Mesenteric fat pad (tissue), 1 donor: ENCODE measurements around a stretch of chr12.

DNA sequence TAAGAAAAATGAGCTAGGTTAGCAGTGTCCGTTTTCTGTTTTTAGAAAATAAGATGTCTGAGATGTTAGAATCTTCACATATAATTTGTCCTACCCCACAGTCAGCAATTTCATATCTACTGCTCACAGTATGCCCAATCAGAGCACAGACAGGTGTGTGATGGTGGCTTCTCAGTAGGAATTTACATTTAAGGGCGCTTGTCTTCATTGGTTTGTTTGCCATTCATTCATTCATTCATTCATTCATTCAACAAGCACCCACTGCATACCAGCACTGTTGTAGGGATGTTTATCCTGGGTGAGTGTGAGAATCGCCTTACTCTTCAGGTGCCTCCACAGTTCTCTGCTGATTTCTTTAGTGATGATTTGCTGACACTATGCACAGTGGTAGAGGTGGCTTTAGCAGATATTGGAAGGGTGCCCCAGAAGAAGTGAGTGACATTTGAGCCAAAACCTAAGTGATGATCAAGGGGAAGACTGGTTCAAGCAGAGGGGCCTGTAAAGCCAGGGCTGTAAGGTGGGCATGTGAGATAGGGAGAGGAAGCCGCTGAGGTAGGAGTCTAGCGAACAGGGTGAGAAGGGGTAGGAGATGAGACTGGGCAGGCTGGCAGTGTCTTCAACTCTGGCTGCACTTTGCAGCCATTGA lies 83.4 kb downstream of the CRADD start:
- PRO-cap, result no peak

DNA sequence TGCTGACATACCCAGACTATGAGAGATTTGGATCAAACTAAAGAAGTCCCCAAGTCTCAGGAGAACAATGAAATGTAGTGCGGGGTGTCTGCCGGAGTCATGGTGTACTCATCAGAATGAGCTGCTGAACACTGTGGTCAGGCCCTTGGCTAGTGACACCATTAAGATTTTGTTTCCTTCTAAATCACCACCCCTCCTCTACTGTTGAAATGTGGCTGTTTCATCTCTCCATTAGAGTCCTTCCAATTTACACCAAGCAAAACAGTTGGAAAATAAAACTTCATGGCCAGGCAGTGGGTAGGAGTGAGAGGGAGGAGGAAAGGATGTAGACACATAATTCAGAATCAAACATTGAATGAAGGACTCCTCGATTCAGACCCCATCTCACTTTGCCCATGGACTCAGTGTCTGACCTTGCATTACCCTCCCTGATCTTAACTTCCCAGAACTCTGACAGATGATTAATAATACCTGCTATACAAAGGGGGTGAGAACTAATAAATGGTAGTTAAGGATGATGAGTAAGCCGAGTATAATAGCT lies 127.4 kb downstream of the CRADD start:
- PRO-cap, result no peak

- PRO-cap, result no peak
These were observed 171.1 kb downstream of the CRADD start for GRCh38 chr12:93848230-93848707.

DNA sequence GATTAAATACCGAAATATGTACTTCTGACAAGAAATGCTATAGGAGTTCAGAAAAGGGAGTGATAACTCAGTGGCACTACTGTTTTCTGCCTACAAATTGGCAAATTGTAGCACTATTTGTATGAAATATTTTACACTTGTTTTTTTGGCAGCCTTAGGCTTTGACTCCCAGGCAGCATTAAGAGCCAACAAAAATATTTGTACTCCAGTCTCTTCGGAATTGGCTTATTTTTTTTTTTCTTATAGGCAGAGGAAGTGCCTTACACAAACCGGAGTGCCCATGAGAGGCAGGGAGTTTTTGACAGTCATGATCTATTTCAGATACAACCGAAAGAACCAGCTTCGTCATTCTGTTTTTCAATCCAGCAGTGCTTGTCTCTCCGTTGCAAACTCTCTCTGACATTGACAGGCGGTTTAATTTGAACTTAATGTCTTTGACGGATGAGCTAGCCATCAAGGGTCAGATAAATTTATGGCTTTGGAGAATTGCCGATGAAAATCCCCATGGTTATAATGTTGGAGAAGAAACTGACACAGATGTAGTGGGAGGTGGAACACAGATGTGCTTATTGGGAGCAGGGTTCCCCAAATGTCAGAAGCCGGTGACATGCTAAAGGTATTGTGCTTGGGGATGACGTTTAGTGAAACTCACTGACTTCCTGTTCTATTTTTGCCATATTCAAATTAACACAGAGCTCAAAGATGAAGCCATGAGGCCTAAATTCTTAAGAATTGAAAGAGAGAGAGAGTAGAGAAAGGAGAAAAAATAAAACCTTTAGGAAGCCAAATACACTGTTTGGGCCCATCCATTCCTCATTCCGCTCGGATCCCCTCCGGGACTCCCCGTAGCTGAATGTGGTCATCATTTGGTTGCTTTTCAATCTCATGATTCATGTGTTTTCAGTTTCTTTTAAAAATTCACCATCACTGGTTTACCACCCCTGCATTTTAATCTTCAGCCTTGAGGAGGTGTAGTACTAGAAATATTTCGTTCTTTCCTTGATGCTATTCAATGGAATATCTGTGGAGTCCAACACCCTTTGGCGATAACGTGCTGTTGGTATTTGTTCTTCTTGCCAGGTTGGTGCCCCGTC lies 59.7 kb downstream of the PLXNC1 start:
- PRO-cap, result no peak

- PRO-cap, result no peak
These were observed 91.9 kb downstream of the PLXNC1 start for GRCh38 chr12:94240063-94240854.

GRCh38 chr12:94254403-94255230 lies 106.2 kb downstream of the PLXNC1 start:
- PRO-cap, result no peak

GRCh38 chr12:94322663-94323036 lies 137.0 kb downstream of the CEP83 start:
- PRO-cap, result no peak

DNA sequence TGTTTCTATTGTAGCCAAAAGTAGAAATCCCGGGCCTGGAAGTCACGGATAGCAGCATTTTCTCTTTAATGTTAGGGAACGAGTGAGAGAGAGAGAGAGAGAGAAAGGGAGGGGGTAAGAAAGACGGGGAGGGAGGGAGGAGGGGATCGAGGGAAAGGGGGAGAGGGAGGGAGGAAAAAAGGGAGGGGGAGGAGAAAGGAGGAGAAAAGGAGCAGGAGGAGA lies 34.8 kb downstream of the CEP83 start:
- PRO-cap, result no peak

DNA sequence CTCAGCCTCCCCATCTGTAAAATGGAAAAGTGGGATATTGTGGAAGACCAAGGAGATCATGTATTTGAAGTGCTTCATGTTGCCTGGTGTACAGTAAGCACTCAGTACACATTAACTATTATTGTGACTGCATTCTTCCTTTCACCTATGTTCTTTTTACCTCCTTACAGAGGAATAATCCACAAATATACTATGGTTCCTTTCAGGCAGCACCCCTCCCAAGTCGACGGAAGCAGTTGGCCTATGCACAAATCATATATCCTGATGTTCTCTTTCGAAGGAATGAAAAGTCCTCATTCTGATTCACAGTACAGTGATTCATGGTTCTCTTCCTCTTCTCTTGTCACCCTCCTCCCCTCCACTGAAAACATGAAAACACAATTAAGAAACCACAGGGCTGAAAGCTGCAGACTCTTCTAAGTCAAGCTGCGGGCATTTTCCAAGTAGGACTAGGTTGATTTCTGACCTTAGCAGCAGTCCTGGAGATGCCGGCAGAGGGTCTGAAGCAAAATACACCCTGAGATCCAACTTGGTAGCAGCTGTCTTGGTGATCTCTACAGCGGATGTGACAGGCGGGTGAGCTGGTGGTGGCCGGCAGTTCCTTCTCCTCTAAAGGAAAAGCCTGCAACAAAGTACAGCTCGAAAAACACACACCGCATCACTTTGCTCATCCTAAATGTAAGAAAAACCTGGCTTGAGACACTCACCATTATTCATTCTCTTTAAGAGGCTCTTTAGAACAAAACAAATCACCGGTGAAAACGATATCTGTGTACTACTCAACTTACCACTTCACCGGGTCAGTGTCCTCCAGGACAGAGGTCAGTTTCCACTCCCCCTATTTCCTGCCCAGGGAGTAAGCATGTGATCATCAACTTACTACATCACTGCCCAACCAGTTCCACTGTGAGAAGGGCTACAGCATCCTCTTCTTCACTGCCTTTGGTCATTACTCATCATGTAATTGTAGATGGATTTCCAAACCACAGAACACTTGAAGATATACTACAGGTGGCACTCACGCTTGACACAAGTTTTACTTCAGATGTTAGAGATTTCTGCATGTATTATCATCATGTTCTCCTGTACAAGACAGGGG lies 6.1 kb downstream of the TMCC3 start:
- PRO-cap, result no peak

DNA sequence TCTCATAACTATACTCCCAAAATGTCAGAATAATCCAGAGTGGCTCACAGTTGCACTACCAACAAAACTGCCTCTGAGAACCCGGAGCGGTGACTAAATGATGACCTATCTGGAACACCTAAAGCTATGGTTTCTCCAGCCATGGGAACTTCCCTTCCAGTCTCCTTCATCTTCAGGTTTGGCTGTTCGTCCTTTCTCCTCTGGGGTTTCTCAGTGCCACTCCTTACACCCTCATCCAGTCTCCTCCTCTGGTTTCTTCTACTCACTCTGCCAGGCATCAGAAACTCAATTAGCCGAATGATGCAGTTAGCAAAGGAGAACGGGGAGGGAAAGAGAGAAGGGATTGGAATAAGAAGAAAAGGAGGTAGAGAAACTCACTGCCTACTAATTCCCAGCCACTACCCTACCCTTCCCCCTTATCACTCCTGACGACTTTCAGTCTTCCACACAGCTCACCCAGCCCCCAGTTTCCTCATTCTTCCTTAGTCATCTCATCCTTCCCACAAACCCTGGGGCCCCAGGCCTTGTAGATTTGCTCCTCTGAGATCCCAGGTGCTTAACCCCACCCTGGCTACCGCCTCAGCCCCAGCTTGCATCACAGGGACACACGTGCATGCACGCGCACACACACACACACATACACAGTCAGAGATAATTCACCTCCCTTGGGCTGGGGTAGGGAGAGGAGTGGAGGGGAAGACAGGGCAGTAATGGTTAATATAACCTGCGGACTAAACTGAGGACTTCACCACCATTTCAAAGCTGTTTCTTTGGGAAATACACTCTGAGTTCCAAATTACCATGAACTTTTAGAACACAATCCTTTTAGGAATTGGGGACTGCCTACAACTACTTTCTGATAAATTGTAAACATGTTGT lies 12.9 kb downstream of the FGD6 start:
- PRO-cap, result no peak

GRCh38 chr12:95209101-95210060 lies 7.9 kb downstream of the FGD6 start:
- PRO-cap, result no peak

GRCh38 chr12:95317997-95318675 lies 100.5 kb downstream of the VEZT start:
- PRO-cap, result no peak

GRCh38 chr12:95547410-95548073 lies 3.7 kb downstream of the USP44 start:
- PRO-cap, result no peak

DNA sequence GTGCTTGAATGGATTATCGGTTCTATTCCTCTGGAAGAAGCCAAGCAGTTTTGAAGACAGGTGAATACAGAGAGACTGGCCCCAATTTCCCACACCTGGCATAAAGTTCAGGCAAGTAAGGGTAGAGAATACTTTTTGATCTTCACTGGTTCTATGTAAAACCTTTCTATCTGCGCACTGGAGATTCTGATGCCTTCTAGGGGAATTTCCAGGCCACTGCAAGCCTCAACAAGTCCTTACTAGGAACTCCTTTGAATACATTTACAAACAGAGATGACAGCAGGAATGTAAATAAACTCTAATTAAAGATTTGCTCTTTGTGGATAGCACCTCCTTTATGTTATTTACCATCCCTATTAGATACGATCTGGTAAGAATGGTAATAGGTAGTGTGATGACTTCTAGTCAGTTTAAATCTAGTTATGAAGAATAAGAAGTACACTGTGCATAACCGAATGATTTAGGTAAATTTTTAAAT lies 69.2 kb downstream of the NTN4 start:
- PRO-cap, result no peak

GRCh38 chr12:95791232-95791875 lies 790 bp upstream of the NTN4 start:
- PRO-cap, result no peak

GRCh38 chr12:95943651-95943893 lies 441 bp downstream of the AMDHD1 start:
- PRO-cap, result no peak

DNA sequence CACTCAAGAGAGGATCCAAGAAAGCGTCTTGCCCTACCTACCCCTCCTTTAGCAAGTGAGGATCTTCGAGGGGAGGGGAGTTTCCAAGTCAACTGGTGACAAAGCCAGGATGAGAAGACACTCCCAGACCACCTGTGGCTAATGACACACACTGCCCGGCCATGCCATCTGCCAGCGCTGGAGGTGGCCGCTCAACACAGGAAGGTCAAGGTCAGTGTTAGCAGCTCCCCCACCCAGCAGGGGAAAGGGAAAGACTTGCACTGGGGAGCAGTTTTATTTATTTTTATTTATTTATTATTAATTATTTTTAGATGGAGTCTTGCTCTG lies 41.3 kb downstream of the ELK3 start:
- PRO-cap, result no peak

GRCh38 chr12:96241634-96242353 lies 47.6 kb downstream of the ELK3 start:
- PRO-cap, result no peak

- PRO-cap, result no peak
These were observed 54.3 kb downstream of the ELK3 start for GRCh38 chr12:96248456-96248855.

DNA sequence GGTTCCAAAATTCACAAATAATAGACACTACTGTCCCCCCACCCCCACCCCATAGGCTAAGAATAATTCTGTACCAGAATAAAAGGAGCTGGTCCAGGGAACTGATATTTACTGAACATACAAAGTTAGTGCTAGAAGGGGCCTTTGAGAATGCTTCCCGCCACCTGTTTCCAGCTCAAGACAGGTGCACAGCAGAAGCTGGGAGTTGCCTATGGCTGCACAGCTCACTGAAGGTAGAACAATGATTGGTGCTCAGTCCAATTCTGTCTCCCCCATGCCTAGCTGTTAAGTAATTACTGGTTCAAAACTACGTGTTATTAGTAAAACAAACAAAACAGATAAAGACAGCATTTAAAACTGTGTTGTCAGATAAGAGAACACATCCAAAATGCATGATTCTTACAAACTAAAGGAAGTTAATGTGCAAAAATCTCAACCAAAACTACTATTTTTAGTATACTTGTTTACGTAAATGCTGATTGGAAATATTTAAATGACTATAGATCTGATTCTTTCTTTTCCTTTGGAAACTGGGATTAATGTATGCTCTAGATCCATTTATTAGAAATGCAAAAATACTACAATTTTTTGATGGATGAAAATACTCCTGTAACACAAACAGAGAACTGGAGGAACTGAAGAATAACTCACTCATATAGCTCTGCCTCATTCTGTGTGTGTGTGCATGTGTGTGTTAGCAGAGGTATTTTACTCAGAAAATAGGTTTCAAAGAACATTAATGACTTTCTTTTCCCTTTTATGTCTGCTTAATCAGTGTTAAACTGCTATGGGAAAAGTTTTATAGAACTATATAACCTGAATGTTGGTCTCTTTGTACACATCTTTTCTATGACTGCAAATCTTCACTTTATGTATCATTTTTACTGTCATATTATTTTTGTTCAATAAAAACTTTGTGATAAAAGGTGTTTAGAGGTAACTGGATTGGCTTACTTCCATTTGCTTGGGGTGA lies 75.0 kb downstream of the ELK3 start:
- PRO-cap, result no peak